Left common carotid artery plus branches (tissue), 1 donor: ENCODE data around the genes ZNF735 and ZNF736.

DNA sequence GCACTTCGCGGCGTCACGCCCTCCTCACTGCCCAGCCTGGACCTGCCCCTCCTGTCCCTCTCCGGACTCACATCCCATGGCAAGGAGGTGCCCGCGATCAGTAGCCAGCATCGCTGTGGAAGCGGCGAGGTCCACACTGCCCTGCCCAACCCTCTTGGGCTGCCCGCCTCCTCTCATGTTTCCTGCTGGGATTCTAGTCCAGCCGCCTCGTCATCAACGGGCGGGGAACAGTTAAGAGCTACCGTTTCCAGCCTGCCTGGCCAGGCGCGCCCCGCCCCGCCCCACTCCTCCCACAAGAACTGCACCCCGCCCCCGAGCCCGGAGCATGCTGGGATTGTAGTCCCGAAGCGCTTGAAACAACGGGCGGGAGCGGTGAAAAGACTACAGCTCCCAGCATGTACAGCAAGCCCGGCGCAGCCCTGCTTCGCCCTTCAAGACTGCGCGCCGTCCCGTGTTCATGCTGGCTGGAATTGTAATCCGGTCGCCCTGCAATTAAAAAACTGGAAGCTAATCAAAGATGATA is 930.5 kb upstream of the ZNF722 start:
- PRO-cap: no peak

DNA sequence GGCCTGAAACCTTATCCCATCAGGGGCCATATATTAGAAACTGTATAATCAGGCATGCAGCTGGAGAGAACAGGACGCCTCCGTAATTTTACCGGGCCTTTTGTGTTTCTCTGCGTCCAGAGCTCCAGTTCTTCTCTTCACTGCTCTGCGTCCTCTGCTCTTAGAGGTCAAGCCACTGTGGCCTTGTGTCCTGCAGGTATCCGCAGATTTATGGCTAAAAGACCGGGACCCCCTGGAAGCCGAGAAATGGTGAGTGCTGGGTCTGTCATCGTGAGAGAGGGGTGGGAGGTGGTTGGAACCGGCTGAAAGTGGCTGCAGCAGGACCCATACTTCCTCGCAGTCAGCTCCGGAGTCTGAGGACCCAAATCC is at the start of gene ZNF735:
ZNF735 (plus strand) TSS at position 211 of the 369 bp plus-strand sequence.
- PRO-cap: no peak

DNA sequence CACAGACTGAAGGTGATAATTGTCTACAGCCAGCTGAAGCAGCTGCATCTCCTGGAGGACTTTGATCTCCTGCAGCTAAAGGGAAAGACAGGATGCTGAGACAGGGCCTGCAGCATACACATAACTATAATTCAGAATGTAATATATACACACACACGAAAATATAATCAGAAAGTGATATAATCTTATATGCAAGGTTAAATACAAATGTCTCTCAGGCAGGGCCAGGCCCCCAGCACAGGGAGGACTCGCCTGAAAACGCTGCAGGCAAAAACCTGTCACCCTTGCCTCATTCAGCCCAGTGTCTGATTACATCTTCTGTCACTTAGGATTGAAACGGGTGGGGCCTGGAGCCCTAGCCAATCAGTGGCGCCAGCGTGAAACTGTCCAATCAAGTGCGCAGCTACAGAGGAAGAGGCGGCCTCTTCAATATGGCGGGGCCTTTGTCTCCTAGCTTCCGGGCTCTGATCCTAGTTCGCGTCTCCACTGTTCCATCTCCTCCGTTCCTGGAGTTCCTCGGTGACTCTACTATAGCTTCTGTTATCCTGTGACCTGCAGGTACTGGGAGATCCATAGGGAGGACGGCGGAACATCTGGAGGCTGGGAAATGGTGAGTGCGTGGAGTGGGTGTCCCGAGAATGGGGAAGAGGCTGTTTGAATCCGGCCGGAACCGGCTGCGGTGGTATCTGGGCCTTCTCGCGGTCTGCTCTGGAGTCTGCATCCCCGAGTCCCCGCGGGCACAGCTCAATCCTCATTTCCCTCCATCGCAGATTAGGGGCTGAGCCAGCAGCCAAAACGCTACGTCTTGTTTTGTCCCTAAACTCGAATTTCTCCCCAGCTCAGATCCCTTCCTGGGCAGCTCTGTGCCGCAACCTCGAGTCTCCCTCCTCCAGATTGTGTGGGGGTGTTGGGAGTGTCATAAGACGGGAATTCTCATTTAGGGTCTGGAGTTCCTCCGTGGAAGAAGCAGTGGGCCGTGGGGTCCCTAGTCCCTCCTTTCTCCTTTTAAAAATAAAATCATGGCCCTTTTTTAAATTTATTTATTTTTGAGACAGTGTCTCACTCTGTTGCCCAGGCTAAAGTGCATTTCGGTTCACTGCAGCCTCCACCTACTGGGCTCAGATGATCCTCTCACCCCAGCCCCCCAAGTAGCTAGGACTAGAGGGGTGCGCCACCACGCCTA is at the start of gene ZNF736:
ZNF736 (plus strand) TSS at position 418 of the 1,183 bp plus-strand sequence.
- PRO-cap: unidirectional peak, plus-strand start at position 473 of the sequence

GRCh38 chr7:64613578-64614075 is 50.8 kb upstream of the ZNF680 start:
- PRO-cap: no peak

GRCh38 chr7:64997138-64997762 is 9.2 kb downstream of the ERV3-1 start:
- PRO-cap: no peak

- PRO-cap: no peak
Measured at GRCh38 chr7:64997763-64998680, 8.5 kb downstream of the ERV3-1 start.

GRCh38 chr7:65007094-65007427 is 574 bp upstream of the ERV3-1 start:
- PRO-cap: no peak

- PRO-cap: no peak
Measured at GRCh38 chr7:66141135-66141844, 26.6 kb downstream of the CRCP start.

DNA sequence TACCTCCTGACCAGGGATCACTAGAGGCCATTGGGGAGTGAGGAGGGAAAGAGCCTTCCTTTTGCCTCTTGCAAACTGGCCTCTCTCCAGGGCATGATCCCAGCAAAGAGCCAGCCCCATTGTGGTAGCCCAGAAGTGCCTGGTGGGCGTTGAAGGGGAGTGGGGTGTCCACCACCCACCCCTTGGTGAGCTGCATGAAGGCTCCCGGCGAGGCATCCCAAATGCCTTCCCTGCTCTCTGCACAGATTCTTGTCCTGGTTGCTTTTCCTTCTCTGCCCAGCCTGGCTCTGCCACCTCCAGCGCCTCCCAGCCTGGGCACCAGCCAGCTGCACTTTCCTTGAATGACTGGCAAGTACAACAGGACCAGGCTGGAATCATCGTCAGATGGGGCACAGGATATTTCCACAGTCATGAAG is 15.0 kb upstream of the TPST1 start:
- PRO-cap: no peak

GRCh38 chr7:66307512-66308320 is 102.6 kb downstream of the TPST1 start:
- PRO-cap: no peak

DNA sequence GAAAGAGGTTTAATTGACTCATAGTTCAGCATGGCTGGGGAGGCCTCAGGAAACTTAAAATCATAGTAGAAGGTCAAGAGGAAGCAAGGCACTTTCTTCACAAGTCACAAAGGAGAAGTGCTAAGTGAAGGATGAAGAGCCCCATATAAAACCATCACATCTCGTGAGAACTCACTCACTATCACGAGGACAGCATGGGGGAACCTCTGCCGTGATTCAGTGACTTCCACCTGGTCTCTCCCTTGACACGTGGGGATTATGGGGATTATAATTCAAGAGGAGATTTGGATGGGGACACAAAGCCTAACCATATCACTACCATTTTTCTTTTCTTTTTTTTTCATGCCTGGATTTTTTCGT is 119.9 kb downstream of the TPST1 start:
- PRO-cap: no peak

DNA sequence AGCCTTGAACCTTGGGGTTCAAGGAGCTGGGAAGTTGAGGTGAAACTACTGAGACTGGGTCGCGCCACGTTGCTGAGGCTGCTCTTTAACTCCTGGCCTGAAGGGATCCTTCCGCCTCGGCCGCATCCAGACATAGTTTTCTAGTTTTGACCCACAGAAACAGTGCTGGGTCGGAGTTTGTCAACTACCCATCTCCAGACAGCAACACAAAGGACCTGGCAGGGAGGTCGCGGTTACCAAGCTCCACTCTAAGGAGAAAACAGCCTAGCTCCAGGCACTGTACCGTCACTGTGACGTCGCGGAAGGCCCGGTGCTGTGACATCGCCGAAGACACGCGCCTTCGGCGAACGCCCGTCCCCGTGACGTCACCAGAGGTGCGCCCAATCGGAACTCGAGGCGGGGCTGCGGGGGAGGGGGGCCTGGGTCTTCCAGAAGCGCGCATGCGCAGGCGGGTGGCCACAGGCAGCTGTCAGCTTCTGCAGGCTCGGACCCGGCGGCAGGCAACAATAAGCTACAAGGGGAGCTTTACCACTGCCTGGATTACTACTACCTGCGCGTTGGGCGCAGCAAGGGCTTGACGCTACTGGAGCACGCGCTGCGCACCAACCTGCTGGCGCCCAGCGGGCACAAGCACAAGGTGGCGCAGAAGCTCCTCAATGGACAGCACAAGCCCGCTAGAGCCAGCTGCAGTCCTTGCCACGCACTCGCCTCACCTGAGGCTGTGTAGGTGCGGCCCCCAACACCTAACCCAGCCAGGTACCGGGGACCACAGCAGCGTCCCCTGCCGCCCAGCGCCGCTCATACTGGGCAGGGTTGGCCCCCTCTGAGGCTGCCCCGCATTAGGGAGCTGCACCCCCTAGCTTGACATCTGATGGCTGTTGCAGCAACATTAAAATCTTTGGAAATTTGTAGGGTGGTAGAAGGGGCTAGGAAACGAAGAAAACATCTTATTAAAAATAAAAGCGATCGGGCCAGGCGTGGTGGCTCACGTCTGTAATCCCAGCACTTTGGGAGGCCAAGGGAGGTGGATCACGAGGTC is 208.4 kb downstream of the TPST1 start:
- PRO-cap: no peak

DNA sequence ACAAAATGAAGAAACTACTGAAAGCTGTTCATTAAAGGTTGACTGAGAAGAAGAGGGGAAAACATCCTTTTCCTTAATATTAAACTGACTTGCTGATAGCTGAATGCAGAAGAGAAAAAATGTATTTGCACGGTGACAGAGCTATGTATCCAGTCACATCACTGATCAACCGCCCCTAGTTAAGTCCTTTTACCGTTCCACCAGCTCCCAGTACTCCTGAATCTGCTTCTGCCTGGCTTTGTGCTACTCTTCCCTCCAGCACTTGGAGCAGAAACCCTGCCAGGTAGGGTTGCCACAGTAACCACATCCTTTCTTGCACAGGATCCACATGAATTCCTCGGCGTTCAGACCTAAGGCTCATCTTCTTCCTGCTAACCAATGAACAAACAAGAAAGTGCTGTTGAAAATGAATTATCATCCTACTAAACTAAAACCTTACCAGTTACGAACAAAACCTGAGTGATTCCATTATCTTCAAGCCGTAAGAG is 52.1 kb upstream of the KCTD7 start:
- PRO-cap: no peak

DNA sequence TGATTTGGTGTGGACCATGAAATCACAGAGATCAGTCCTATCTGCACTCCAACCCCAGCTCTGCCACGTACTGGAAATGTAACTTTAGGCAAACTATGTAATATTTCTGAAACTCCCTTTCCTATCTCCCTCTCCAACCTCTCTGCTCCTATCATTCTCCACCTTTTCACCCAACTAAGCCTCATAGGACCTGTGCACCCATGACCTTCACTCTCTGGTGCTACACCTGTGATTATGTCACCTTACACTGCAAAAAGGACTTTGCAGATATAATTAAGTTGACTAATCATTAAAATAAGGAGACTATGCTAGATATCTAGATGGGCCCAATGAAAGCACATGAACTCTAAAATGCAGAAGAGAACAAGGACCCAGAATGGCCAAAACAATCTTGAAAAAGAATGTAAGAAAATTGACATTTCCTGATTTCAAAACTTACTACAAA is 48.3 kb upstream of the KCTD7 start:
- PRO-cap: no peak

GRCh38 chr7:66581286-66581701 is 47.4 kb upstream of the KCTD7 start:
- PRO-cap: no peak

DNA sequence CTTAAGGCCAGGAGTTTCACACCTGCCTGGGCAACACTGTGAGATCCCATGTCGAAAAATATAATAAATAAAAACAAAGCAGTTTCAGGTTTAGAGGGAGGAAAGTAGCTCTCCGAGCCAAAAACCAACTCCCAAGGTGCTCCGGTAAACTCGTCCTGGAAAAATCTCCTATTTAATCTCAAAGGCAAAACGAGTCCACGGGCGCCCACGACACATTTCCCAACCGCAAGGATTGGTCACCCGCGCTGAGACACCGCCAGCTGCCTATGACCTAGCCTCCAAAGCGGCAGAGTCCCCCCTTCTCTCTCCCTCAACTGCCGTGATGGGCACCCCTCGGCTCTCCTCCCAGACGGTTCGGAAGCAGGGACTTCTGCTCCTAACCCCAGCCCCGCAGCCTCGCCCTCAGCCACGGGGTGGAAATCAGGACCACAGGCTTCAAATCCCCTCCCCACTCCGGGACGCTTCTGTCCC is 37.4 kb upstream of the KCTD7 start:
- PRO-cap: no peak

DNA sequence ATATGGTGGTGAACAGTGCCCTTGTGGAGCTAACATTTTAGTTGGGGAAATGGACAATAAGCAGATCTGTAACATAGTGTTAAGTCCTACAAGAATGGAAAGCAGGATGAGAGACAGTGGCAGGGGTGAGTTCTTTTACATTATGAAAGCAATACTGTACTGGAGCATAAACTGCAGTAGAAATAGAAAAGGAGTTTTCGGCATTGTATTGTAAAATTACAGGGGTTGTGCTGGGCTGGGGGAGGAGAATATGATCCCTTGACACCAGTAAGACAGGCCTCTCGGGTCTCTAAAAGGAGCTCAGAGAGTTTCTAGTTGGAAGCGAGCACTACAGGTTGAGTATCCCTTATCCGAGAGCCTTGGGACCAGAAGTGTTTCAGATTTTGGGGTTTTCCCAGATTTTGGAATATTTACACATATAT is 52.3 kb downstream of the RABGEF1 start:
- PRO-cap: no peak

DNA sequence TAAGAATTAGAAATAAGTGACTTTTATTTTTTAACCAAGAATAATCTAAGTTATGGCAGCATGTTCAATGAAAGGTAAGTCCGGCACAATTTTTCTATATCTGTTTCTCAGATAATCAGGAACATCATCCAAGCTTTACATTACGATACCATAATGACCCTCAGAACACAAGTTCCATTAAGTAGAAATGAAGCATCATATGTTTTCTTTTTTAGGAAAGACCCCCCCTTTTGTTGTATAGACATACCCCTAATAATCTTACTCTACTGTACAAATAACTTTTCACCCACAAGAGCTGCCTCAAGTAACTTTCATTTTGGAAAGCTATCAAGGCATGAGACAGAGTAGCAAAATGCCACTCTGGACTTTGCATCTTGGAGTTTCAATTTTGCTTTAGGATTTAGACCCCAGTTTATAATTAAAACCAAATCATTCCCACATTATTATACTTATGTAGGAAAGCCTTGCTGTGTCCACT is 7.6 kb downstream of the SBDS start:
- PRO-cap: no peak

GRCh38 chr7:67129000-67129688 is 132.5 kb downstream of the TYW1 start:
- PRO-cap: no peak

DNA sequence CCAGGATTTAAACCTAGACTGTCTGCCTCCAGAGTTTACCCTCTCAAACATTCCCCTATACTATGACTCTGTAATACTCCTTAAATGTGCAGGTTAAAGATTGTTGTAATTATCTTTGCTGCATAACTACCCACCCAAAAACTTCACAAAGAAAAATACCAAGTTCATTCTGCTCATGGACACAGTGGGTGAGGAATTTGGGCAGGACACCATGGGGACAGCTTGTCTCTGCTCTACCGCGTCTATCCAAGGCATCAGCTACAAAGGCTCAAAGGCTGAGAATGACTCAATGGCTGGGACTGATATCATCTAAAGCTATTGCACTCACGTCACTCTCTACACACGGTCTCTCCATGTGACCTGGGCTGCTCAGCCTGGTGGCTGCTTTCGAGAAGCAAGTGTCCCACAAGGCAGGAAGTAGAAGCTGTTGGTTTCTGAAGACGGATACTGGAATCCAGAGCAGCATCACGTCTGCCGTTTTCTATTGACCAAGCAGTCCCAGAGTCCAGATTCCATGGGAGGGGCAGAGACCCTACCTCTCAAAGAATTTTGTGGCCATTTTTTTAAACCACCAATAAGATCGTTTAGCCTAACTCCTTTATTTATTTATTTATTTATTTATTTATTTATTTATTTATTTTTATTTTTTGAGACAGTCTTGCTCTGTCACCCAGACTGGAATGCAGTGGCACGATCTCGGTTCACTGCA is 185.6 kb upstream of the AUTS2 start:
- PRO-cap: no peak